ENCODE data around the genes IFT80 and TRIM59.

DNA sequence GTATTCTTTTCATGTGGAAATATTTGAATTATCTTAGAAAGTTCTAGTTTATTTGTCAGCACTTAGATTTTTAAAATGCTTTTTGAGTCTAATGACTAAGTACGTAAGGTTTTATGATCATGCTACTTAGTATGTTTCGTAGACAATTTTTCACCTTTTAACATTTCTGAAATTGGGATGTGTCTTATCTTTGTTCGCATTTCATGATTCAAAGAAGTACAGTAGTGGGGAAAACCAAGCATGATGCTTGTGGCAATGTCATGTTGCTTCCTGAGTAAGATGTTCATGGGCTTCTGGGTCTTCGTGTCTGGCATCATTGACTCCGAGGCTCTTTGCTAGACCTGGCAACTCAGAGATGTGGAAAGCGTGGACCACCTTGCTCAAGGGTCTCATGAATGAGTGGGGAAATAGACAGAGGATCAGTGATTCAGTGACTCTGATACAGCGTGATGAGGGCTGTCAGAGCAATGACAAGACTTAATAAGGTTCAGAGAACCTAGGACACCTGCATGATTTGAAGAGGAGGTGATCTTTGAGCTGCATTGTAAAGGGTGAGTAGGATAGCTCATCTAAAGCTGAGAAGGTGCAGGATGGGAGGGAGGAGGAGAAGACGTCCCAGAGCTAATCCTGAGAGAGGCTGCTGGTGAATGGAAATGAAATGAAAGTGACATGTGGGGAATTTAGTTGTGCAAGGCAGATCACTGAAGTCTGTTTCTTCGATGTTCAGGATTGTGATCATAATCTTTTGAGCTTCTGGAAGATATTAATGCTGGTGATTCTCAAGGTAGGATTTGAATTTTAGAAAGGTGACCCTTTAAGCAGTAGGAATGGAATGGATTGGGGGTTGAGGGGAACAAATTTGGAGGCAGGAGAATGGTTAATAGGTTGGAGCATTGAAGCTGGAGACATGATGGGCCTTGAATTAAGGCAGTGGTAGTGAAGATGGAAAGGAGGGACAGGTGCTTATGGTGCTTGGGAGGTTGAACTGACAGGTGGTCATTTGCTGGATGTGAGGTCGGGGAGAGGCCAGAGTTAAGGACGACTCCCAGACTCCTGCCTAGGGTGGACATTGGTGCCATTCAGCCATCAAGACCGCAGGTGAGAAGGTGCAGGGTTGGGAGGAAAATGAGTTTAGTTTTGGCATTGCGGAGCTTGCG lies 32.3 kb downstream of the MFSD1 start:
- PRO-cap, 4 experiments = no peak in any of the 4 experiments
- RAMPAGE, long total RNA, 4 experiments = no peak in any of the 4 experiments

DNA sequence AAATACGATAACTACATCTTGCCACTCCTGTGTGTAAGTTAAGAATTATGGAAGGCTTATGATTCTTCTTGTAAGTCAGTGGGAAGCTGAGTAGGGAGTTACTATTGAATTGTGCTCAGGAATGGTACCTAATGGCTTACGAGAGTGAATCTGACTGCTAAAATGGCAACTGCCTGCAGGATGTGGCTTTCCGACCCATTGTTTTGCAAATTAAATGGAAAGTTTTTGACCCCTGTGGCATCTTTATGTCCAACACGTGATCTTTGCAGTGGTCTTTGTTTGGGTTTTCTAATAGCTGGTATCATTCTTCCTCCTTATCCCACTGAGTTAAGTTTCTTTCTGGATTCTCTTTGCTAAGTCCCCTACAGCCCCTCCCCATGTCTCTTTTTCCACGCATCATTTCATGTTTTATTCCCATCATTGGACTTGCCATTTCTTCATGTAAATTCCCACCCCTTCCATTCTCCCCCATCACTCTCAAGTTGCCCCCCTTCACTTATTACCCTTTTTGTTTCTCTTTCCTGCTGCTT lies 287.2 kb downstream of the IQCJ-SCHIP1 start:
- PRO-cap, 4 experiments = no peak in any of the 4 experiments
- RAMPAGE, long total RNA, 4 experiments = no peak in any of the 4 experiments

- PRO-cap, 4 experiments = no peak in any of the 4 experiments
- RAMPAGE, long total RNA, 4 experiments = no peak in any of the 4 experiments
Measured at GRCh38 chr3:159732608-159733059, 459.6 kb downstream of the IQCJ-SCHIP1 start.

DNA sequence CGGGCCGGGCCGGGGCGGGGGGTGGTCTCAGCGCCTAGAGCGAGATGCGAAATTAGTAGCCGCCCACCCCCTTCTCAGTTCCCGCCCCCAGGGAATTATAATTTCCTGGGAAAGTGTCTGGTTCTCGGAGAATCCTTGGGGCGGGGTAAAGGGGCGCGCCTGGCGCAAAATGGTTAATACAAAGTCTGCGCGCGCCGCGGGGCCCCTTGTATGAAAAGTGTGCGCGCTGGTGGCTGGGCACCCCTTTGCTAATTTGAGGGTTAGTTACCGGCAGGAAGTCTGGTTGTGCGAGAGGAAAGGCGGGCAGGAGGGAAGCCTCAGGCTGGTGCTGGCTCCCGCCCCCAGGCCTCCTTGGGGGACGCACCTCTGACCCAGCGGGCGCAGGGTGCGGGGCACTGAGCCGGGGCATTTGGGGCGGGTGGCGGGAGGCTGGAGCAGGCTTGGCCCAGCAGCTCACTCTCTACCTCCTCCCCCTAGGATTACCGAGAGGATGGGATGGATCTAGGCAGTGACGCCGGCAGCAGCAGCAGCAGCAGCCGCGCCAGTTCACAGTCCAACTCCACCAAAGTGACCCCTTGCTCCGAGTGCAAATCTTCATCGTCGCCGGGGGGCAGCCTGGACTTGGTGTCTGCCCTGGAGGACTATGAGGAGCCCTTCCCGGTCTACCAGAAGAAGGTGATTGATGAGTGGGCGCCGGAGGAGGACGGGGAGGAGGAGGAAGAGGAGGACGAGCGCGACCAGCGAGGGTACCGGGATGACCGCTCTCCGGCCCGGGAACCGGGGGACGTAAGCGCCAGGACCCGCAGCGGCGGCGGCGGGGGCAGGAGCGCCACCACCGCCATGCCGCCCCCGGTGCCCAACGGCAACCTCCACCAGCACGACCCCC lies 461.0 kb upstream of the C3orf80 start:
- PRO-cap, 4 experiments = peak in 4 of 4 experiments; most common plus-strand start position 508 of the sequence (in 4); most common minus-strand start position 219 of the sequence (in 1)
- RAMPAGE, long total RNA, 4 experiments = start-site peak on the plus strand in 4 of 4 experiments, centred at positions 317 to 610 of the sequence, 6 to 32 reads per replicate

DNA sequence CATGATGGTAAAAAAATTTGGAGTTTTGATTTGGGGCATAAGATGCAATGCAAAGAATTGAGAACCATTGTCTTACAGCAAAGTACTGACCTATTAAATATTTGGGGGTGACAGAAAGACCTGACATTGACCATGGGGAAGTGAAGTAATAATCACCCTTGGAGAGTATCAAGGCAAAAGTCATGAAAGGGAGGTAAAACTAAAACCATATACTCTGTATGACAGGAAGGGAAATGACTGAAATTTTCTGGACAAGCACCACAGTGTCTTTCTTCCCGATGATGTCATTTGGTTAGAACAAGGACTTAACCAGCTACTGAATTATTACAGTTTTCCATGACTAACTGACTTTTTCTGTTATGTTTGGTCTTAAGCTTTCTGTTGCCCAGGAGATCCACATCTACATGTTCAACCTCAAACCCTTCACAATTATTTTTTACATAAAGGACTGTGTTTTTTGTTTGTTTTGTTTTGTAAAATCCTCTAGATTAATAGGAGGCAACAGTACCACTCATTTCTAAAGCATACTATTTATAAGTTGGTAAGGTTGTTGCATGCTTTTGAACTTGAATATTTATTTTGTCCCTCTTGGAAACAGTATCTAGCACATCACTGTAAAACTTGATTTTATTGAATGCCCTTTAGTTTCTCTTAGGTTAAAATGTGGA lies 428.5 kb upstream of the C3orf80 start:
- PRO-cap, 4 experiments = no peak in any of the 4 experiments
- RAMPAGE, long total RNA, 4 experiments = no peak in any of the 4 experiments

- PRO-cap, 4 experiments = no peak in any of the 4 experiments
- RAMPAGE, long total RNA, 4 experiments = no peak in any of the 4 experiments
Measured at GRCh38 chr3:159798790-159799509, 426.3 kb upstream of the C3orf80 start.

GRCh38 chr3:159839447-159840450 lies 385.5 kb upstream of the C3orf80 start:
- PRO-cap, 4 experiments = peak in 3 of 4 experiments; most common plus-strand start chr3:159839960 (in 3); most common minus-strand start chr3:159839959 (in 1)
- RAMPAGE, long total RNA, 4 experiments = start-site peak on the plus strand in 3 of 4 experiments, at chr3:159839909-159840078 at its widest, 30 to 67 reads per replicate

GRCh38 chr3:160398938-160399395 lies at the start of gene IFT80:
Gene IFT80, minus strand, starts transcription at chr3:160399225.
- PRO-cap, 4 experiments = peak in 4 of 4 experiments; most common plus-strand start chr3:160399314 (in 4); most common minus-strand start chr3:160399206 (in 2)
- RAMPAGE, long total RNA, 4 experiments = start-site peak on the minus strand in 3 of 4 experiments, at chr3:160399187-160399255 at its widest, 75 to 90 reads per replicate

DNA sequence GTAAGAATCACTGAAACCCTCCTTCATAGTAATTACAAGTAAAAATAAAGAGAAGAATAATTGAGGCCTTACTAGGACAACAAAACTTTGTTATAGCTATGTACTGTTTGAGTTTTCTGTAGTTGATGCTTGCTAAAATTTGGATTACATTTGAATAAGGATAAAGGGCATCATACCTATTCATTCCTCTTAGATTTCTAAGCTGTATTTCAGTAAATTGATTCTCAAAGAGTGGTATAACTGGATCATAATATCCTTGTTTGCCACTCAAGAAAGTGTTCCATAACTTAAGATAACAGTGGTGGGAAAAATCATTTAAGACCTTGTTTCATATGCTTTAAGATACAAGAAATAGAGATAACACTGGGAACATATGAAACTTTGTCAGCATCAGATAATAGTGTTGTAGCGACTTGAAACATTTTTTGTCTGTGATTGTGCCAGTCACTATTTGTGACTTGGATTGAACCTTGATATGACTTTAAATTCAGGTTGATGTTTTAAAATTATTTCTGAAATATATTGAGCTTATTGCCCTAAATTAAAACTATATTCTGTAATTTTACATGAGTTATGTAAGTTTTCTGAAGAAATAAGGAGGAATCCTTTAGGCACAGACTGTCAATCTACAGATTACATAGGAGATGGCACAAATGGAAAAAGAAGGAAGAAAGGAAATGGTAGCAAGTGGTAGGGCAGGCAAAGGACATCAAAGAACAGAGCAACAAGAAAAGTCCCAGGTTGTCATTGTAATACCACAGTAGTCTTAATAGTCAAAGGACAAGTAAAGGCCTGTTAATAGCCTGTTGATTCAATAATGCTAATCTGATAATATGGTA lies 8.9 kb downstream of the SMC4 start:
- PRO-cap, 4 experiments = no peak in any of the 4 experiments
- RAMPAGE, long total RNA, 4 experiments = no peak in any of the 4 experiments

DNA sequence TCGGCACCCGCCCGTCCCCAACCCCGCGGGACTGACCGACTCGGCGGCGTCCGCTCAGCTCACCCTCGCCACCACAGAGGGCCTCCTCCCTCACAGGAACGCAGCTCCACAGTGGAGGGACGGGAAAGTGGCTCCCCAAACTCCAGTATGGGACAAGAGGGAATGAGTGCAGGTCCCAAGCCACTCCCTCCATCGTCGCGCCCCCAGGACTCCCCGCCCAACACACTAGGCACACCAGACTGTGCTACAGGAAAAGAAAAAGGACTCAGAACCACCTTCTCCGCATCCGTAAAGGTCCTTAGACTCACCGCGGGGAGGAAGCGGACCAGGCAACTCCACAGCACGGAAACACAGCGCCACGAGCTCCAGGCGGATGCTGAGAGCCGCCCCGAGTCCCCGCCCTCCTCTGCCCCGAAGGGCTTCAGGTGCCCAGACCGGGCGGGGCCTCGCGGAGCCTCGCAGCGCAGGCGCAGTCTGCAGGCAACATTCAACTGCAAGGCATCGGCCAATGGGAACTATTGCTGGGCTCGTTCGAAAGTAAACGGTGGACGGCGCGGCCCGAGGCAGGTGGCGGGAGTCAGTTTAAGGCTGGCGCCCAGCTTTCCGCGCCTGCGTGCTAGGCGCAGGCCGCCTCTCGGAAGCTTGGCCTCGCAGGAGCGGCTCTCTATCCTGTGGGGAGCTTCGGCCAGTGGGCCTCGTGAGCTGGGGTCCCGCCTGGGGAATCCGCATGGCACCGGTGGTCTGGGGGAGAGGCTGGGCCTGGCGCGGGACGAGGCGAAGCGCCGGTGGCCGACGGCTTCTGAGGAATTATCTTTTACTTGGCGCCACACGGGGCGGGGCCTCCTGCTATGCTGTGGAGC lies at the start of gene TRIM59:
TRIM59 (minus strand) TSS at position 378 of the 860 bp plus-strand sequence.
- PRO-cap, 4 experiments = peak in 4 of 4 experiments; most common plus-strand start position 540 of the sequence (in 4); most common minus-strand start position 352 of the sequence (in 4)
- RAMPAGE, long total RNA, 4 experiments = start-site peak on the minus strand in 4 of 4 experiments, centred at positions 342 to 365 of the sequence, 47 to 178 reads per replicate

DNA sequence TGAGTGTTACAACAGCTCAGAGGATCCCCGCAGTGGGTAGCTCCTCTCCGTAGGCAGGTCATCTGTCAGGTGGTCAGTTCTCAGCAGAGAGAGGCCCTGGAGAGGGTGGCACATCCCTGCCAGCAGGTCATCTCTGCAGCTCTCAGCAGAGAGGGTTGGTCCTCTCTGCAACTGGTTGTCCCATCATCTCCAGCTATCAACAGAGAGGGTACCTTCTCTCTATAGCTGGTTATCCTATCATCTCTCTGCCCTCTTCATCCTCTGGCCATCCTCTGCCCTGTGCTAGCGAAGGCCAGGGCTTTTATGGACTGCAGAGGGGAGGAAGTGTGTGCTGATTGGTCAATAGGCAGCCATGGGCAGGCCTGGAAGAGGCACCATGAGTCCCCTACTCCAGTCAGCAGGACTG lies 10.3 kb upstream of the TRIM59 start:
- PRO-cap, 4 experiments = no peak in any of the 4 experiments
- RAMPAGE, long total RNA, 4 experiments = no peak in any of the 4 experiments

GRCh38 chr3:160677410-160678202 lies 646 bp downstream of the ARL14 start:
- PRO-cap, 4 experiments = peak in 1 of 4 experiments; most common minus-strand start chr3:160677754 (in 1)
- RAMPAGE, long total RNA, 4 experiments = no peak in any of the 4 experiments

- PRO-cap, 4 experiments = no peak in any of the 4 experiments
- RAMPAGE, long total RNA, 4 experiments = no peak in any of the 4 experiments
Measured at GRCh38 chr3:160780354-160780800, 24.3 kb downstream of the PPM1L start.

GRCh38 chr3:160796771-160797694 lies 41.0 kb downstream of the PPM1L start:
- PRO-cap, 4 experiments = no peak in any of the 4 experiments
- RAMPAGE, long total RNA, 4 experiments = no peak in any of the 4 experiments

DNA sequence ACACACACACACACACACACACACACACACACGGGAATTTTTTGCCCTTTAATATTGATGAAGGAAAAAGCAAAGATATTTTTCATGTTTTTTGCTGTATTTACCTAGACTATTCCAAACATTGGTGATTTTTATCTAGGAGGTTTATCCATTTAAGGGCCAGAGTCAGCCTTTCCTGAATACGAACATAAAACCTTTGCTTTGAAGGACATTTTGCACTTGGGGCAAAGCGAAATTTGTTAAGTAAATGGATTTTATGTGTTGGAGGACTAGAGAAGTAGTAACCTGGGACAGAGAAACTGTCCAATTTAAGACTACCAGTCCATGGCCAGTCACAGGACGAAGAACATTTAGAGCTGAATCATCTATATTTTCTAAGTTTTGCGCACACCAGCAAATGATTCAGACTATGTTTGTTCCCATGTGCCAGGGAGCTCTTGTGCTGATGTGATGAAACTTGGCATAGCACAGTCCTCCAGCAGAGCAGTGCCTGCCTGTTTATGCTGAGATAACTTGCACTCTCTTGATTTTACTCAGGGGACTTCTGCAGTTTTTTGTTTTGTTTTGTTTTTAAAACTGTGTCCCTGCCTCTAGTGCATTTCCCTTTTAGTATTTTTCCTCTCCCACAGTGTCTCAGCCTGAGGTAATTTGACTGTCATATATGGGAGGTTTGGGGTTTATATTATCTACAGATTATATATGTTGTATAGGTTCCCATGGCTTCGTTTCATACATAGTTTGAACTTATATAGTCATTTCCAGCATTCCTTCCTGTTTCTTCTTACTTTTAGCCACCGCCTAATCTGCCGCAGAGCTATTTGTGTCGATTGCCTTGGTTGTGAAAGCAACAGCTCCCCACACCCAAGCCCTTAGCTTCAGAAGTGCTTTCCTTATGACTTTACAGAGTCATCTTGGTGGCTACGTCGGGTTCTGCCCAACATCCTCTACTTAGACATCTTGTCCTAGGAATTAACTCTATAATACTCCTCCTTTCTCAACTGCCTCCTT lies 45.4 kb downstream of the PPM1L start:
- PRO-cap, 4 experiments = peak in 2 of 4 experiments; most common plus-strand start position 497 of the sequence (in 1); most common minus-strand start position 282 of the sequence (in 1)
- RAMPAGE, long total RNA, 4 experiments = no peak in any of the 4 experiments

- PRO-cap, 4 experiments = no peak in any of the 4 experiments
- RAMPAGE, long total RNA, 4 experiments = no peak in any of the 4 experiments
Measured at GRCh38 chr3:160981243-160981585, 123.9 kb downstream of the B3GALNT1 start.

DNA sequence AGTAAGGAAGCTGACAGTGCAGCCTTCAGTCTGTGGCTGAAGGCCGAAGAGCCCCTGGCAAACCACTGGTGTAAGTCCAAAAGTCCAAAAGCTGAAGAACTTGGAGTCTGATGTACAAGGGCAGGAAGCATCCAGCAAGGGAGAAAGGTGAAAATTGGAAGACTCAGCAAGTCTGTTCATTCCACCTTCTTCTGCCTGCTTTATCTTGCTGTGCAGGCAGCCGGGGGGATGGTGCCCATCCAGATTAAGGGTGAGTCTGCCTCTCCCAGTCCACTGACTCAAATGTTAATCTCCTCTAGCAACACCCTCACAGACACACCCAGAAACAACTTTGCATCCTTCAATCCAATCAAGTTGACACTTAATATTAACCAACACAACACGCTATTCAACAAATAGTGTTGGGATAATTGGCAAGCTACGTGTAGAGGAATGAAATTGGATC lies 61.3 kb downstream of the NMD3 start:
- PRO-cap, 4 experiments = no peak in any of the 4 experiments
- RAMPAGE, long total RNA, 4 experiments = no peak in any of the 4 experiments

DNA sequence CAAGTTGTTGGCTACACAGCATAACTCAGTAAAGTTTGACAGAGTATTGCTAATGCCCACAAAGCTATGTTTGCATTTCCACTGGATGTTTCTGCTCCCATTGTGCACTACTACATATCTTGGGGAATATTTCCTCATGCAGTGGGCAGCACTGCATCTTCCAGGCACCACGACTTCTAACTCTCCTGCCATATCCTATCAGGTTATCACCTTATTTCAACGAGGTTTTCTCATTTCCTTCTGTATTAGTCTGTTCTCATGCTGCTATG lies 789.1 kb downstream of the SI start:
- PRO-cap, 4 experiments = peak in 2 of 4 experiments; most common minus-strand start position 89 of the sequence (in 2)
- RAMPAGE, long total RNA, 4 experiments = no peak in any of the 4 experiments

GRCh38 chr3:167874703-167875173 lies 139.2 kb downstream of the SERPINI1 start:
- PRO-cap, 4 experiments = no peak in any of the 4 experiments
- RAMPAGE, long total RNA, 4 experiments = no peak in any of the 4 experiments

GRCh38 chr3:168026770-168027326 lies 68.9 kb downstream of the GOLIM4 start:
- PRO-cap, 4 experiments = no peak in any of the 4 experiments
- RAMPAGE, long total RNA, 4 experiments = no peak in any of the 4 experiments

All from spleen (tissue), 7 donors.